Right lobe of liver (tissue), 4 donors: ENCODE measurements around the genes EP300 and DESI1.

DNA sequence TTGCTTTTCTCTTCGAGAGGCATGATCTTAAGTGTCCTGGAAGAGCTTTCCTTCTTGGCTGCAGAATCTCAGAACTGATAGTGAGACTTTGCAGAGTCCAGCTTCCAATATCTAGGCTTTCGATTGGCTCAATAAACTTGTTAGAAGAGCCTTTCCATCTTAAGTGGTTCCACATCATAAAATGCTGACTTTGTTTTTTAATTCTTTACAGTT is 15.5 kb upstream of the DNAJB7 start:
- PRO-cap, 4 experiments, result no peak in any of the 4 experiments
- RAMPAGE, long total RNA, 2 experiments, result no peak in any of the 2 experiments

- PRO-cap, 4 experiments, result peak in 4 of 4 experiments; most common plus-strand start chr22:41092845 (in 3); most common minus-strand start chr22:41092488 (in 3)
- RAMPAGE, long total RNA, 2 experiments, result no peak in any of the 2 experiments
Measured at GRCh38 chr22:41091925-41092974, at the start of gene EP300. EP300 (plus strand) TSS chr22:41092592.

DNA sequence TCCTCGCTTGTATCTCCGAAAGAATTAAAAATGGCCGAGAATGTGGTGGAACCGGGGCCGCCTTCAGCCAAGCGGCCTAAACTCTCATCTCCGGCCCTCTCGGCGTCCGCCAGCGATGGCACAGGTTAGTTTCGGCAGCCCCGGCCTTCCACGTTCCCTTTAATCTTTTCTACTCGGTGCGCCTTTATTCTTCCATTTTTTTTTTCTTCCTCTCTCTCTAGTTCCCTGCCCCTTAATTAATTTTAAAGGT is 508 bp downstream of the EP300 start:
- PRO-cap, 4 experiments, result no peak in any of the 4 experiments
- RAMPAGE, long total RNA, 2 experiments, result no peak in any of the 2 experiments

GRCh38 chr22:41177630-41178547 is 27.2 kb upstream of the L3MBTL2 start:
- PRO-cap, 4 experiments, result no peak in any of the 4 experiments
- RAMPAGE, long total RNA, 2 experiments, result no peak in any of the 2 experiments

DNA sequence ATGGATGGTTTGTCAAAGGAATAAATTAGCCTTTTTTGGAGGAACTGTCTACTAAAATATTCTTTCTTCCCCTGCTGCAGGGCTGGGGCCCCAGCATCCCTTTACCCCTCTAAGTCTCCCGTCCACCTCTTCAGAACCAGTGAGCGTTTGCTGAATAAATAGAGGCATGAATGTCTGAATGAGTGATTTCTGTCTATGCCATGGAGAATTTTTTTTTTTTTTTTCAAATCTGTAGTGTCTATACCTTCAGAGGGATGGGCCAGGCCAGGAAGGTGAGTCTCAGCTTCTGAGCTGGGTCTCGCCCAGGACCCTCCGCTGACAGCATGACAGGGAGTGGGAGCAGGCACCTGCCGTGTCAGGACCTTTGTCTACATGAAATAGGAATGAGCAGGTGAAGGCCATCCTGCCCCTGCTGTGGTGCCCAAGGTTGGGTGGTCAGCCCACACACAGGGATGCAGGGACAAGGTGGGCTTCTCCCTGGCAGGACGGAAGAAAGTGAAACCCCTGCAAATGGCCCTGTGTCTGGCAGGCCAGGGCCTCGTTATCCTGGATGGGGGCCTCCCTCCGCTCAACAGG is 15.2 kb downstream of the TOB2 start:
- PRO-cap, 4 experiments, result no peak in any of the 4 experiments
- RAMPAGE, long total RNA, 2 experiments, result no peak in any of the 2 experiments

DNA sequence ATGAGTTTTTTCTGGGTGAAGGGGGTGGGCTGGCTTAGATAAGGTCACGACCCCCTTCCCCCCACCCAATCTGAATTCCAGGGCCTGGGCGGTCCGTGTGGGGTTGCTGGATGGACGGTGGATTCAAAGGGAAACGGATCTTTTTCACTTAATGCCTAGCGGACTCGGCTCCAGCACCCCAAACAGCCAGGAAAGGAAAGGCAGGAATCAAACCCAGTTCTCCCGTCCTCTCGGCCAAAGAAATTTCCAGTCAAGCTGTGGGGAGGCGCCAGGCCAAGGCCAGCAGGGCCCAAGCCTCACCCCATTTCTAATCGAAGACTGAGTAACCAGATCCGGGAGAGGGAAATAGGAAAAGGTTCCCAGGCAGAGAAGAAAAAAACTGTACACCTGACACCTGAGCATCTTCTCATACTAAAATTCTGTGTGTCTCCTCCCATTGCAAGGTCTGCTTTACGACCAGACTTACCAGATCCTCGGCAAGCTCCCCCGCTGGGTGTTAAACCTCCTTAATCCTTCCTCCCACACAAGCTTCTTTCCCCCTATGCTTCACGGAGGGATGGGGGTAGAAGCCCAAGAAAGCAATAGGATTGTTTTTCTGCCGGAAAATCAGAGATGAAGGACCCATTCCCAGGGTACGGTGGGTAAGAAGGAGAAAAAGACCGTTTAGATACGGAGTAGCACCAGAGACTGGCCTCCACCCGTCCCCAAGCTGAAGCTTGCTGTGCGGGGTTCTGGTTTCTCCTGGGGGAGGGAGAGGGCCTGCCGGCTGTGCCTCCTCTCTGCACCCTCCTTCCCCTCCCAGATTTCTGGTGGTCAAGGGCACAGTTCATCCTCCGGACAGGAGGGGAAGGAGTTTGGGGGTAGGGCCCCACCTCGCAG is 1.5 kb downstream of the TOB2 start:
- PRO-cap, 4 experiments, result peak in 4 of 4 experiments; most common plus-strand start position 249 of the sequence (in 4); most common minus-strand start position 202 of the sequence (in 2)
- RAMPAGE, long total RNA, 2 experiments, result no peak in any of the 2 experiments

DNA sequence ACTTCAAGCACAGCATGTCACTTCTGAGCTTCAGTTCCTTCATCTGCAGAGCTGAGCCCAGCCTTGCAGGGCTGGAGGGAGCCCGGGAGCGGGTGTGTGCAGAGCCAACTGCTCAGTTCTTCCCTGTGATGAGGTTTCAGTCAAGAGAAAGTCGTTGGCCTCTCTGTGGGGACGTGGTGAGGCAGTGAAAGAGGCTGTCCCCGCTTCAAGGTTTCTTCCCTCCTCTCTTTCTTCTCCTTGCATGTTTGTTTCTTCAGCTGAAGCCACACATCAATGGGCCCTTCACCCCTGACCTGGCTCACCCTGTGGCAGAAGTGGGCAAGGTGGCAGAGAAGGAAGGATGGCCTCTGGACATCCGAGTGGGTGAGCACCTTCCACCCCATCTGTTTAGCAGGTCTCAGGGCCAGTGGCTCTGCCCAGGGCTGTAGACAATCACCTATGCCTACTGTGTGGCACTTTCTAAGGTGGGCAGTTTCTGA is 24.3 kb downstream of the POLR3H start:
- PRO-cap, 4 experiments, result no peak in any of the 4 experiments
- RAMPAGE, long total RNA, 2 experiments, result no peak in any of the 2 experiments

GRCh38 chr22:41620595-41621123 is at the start of gene DESI1:
DESI1 (minus strand) TSS chr22:41621043.
- PRO-cap, 4 experiments, result peak in 4 of 4 experiments; most common minus-strand start chr22:41621024 (in 4)
- RAMPAGE, long total RNA, 2 experiments, result start-site peak on the minus strand in 2 of 2 experiments, at chr22:41620753-41621030 at its widest, 32 to 405 reads per replicate

- PRO-cap, 4 experiments, result no peak in any of the 4 experiments
- RAMPAGE, long total RNA, 2 experiments, result no peak in any of the 2 experiments
Measured at GRCh38 chr22:41664536-41665582, 23.8 kb downstream of the SNU13 start.

- PRO-cap, 4 experiments, result no peak in any of the 4 experiments
- RAMPAGE, long total RNA, 2 experiments, result no peak in any of the 2 experiments
Measured at GRCh38 chr22:41695116-41696420, 3.7 kb upstream of the MEI1 start.

- PRO-cap, 4 experiments, result no peak in any of the 4 experiments
- RAMPAGE, long total RNA, 2 experiments, result no peak in any of the 2 experiments
Measured at GRCh38 chr22:41829992-41830911, 2.7 kb upstream of the SREBF2 start.

DNA sequence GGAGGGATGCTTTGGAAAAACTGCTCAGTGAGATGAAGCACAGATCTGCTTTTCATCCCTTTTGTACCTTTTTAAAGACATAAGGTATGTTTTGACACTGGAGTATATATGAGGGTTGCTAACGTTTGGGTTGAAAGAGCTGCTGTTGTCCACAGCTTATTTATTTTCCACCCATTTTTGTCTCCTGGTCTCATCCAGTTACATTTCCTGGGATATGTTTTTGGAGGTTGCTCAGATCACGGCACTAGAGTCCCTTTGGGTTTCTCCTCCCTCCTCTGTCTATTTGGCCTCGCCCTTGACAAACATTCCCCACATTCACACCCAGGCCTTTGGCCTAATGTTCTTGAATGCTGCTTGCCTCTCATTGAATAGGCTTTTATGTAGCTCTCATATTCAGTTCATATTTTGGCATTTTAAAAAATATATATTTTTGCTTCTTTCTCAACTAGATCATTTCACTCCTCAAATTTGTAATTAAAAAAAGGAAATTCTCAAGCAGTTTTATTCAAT is 8.4 kb downstream of the SREBF2 start:
- PRO-cap, 4 experiments, result no peak in any of the 4 experiments
- RAMPAGE, long total RNA, 2 experiments, result no peak in any of the 2 experiments

- PRO-cap, 4 experiments, result no peak in any of the 4 experiments
- RAMPAGE, long total RNA, 2 experiments, result no peak in any of the 2 experiments
Measured at GRCh38 chr22:41859200-41859510, 26.2 kb downstream of the SREBF2 start.

DNA sequence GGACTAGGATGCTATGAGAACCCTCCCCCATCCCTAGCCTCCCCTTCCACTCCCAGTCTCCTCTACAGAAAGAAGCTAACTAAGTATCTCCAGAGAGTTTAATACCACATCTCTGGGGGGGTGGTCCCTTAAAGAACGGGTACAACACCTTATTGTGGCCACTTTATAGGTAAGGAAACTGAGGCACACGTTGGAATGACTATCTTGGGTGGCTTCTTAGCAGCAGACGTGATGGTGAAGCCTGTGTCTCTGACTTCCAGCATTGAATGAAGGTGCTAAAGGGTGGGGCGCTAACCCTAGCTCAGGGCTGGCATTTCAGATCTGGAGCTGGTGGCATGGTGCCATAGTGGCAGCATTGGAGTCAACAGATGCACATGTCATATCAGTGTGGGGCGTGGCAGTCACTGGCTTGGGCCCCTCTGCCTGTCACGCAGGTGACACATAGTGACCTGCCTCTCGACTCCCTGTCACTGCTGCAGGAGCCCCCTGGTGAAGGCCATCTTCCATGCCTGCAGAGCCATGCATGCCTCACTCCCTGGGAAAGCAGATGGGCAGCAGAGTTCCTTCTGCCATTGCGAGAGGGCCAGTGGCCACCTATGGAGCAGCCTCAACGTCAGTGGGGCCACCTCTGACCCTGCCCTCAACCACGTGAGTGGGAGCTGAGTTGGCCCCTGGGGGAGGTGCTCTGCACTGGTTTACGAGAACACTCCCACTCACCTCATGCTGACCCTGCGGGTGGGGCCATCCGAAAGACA is 14.8 kb downstream of the SHISA8 start:
- PRO-cap, 4 experiments, result peak in 1 of 4 experiments; most common plus-strand start position 322 of the sequence (in 1)
- RAMPAGE, long total RNA, 2 experiments, result no peak in any of the 2 experiments

DNA sequence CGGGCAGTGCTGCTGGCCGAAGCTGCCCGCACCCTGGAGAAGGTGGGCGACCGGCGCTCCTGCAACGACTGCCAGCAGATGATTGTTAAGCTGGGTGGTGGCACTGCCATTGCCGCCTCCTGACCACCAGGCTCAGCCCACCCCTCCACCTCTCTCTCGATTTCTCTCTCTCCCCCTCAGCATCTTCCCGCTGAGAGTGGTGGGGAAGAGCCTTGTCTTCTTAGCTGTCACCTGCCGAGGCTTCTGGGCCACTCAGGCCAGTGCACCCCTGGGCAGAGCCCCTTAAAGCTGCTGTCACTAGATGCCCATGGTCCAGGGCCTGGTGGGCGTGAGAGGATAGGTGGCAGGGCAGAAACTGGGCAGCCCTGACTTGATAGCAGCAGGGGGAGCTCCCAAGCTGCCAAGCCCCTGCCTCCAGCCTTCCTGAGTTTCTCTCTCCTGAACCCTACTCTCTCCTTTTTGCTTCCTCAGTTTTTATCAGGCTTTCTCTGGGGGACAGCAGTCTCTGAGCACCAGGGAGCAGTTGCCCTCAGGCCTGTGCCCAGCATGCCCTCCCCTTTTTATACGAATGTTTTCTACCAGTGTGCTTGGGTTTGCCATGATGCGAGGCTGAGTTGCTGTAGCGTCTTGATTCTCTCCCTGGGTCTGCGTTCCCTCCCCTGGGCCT is 9.2 kb downstream of the SHISA8 start:
- PRO-cap, 4 experiments, result peak in 1 of 4 experiments; most common plus-strand start position 81 of the sequence (in 1)
- RAMPAGE, long total RNA, 2 experiments, result no peak in any of the 2 experiments

DNA sequence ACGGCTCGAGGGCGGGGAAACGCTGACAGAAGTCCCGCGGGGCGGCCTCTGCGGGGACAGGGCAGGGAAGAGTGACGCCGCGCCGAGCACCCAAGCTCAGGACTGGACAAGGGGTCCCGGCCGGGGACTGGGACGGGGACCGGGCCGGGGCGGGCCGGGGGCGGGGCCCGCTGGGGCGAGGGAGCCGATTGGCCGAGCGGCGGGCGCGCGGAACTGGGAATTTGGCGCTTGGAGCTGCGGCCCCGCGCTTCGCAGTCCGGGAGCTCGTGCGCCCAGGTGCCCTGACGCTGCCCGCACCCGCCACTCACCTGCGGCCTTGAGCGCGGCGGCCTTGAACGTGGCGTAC is 4.8 kb downstream of the SHISA8 start:
- PRO-cap, 4 experiments, result no peak in any of the 4 experiments
- RAMPAGE, long total RNA, 2 experiments, result no peak in any of the 2 experiments

DNA sequence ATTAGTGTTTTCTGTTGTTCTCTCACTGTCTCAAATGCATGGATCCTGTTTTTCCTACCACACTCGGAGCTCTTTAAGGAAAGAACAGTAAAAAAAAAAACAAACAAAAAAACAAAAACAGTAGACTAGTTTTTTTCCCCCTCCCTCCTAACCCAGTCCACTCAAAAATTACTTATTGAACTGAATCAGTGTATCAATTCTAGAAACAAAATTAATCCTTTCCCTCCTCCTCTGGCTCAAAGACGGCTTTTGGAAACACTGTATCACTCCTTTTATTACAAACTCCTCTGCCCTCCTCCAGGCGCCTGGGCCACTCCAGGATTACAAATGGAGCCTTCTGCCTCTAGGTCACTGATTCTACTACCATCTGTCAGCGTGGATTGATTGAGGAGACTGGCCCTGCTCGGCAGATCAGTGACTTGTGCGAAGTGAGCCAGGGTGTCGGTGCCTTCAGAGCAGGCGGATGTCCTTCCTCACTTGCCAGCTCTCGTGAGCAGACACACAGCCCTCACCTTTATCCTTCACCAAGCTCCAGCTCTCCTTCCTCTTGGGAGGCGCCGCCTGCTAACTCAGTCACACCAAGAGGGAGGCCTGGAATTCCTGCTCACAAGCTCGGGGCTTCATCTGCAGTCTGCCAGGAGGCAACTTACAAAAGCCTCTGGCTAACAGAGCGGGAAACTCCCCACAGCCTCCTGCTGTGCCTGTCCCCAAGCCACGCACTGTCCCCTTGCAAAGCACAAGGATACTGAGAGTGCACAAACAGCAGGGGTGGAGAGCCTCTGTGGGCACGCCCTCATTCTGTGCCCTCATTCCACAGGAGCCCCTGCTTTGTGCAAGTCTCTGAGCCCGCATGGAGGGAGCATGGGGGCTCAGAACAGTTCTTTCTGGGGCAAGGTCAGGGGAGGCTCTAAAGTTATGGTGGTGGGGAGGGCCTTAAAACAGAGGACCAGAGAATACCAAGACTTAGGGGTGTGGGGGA is 3.4 kb upstream of the TCF20 start:
- PRO-cap, 4 experiments, result no peak in any of the 4 experiments
- RAMPAGE, long total RNA, 2 experiments, result no peak in any of the 2 experiments

- PRO-cap, 4 experiments, result no peak in any of the 4 experiments
- RAMPAGE, long total RNA, 2 experiments, result no peak in any of the 2 experiments
Measured at GRCh38 chr22:42314855-42315088, 44.3 kb upstream of the TCF20 start.

DNA sequence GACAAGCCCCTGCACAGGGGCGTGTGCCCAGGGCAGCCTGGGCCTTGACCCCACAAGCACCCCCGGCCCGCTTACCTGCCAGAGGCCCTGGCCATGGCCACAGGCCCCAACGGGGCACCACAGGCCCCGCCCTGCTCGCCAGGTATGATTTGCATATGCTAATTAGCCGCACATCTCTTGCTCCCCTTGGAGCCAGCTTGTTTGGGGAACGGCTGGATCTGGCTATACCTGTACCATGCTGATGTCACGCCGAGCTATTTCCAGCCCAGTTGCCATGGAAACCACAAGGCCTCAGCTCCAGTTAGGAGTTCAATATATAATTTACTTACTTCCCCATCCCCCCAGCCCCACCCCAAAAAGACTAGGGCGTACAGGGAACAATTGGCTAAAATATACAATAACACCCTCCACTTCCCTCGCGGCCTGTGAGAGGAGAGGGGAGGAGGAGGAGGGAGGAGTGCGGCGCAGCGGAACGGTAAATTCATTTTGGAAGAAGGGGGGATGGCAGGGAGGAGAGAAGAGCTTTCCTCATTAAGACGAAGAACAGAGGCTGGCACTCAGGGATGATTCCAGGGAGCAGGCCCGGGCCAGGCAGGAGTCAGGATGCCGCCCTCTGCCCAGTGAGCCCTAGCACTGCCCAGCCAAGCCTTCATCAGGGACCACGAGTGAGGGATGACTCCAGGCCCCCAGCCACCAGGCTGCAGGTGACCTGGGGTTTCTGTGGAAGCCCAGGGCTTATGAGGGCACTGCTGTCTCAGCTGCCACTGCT is 47.7 kb upstream of the TCF20 start:
- PRO-cap, 4 experiments, result no peak in any of the 4 experiments
- RAMPAGE, long total RNA, 2 experiments, result no peak in any of the 2 experiments

GRCh38 chr22:42397197-42398061 is 34.8 kb downstream of the NFAM1 start:
- PRO-cap, 4 experiments, result peak in 4 of 4 experiments; most common plus-strand start chr22:42397516 (in 1); most common minus-strand start chr22:42397353 (in 4)
- RAMPAGE, long total RNA, 2 experiments, result no peak in any of the 2 experiments